ENCODE measurements around a stretch of chr3.

DNA sequence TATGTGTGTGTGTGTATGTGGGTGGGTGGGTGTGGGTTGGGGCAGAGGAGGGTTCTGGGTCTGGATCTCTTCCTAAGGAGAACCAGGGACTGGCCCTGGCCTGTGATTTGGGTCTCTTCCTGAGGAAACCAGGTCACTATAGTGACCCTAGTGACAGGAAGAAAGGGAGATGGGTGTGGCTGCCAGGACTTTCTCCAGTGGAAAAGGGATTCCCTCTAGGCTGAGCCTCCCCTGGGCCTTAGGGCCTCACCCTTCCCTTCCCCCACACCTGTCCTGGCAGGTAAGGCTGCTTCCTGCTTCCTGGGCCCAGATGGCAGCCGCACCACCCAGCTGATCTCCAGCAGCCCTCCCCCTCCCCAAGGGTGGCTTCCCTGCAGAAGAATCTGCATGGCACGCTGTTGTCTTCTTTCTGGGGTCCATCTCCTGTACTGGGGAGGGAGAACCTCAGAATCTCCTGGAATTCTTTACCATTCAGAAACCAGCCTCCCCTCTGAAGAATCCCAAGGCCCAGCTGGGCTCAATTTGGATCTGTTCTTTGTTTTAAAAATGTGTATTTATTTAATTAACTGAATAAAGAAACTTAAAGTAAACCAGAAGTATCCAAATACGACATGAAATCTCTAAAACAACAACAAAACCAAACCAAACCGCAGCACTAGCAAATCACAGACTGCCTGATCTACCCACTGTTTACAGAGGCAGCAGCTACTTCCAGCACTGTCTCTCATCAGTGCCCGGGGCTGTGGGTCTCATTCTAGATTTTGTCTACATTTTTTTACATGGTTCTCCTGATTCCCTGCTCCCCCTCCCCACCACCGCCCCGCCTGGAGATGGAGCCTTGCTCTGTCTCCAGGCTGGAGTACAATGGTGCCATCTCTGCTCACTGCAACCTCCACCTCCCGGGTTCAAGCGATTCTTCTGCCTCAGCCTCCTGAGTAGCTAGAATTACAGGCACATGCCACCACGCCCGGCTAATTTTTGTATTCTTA is 2.2 kb downstream of the FLNB start:
- RAMPAGE, long total RNA = no peak
- RRBS = no CpG with 5 or more reads among the region's 11 CpGs
PRO-cap:
- standard = no peak
- CoPRO, capped RNA only, 2 experiments = no peak in any of the 2 experiments
- CoPRO, capped and uncapped RNA, 2 experiments = no peak in any of the 2 experiments
- CoPRO, uncapped RNA only, 2 experiments = no peak in any of the 2 experiments
CAGE:
- cytosol, long polyA plus RNA = no peak
- long polyA plus RNA = no peak
- nucleolus, long total RNA = no peak
- nucleus, long polyA plus RNA = no peak

GRCh38 chr3:58025848-58026642 is 17.8 kb downstream of the FLNB start:
- RAMPAGE, long total RNA = no peak
- RRBS = no CpG with 5 or more reads among the region's 12 CpGs
PRO-cap:
- standard = no peak
- CoPRO, capped RNA only, 2 experiments = no peak in any of the 2 experiments
- CoPRO, capped and uncapped RNA, 2 experiments = no peak in any of the 2 experiments
- CoPRO, uncapped RNA only, 2 experiments = no peak in any of the 2 experiments
CAGE:
- cytosol, long polyA plus RNA = no peak
- long polyA plus RNA = no peak
- nucleolus, long total RNA = no peak
- nucleus, long polyA plus RNA = no peak

DNA sequence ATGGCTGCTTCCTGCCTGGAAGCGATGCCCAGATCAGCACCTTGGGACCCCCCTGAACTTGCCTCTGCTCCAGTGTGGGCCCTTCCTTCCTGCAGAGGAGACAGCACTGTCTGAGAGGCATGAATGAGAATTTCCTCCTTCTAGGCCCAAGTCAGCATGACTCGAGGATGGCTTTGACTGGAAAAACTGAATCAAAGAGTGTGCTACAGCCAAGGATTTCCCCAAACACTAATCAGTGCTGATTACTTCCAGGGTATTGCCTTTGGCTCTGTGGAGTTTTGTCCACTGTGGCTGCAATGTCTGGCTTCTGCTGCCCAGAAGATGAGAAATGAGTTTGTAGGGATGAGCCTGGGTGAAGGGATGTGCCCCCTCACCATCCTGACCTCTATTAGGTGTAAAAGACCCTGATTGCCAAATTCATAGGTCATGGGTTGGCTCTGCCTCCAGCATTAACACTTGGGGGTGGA is 36.5 kb downstream of the FLNB start:
- RAMPAGE, long total RNA = no peak
- RRBS = no CpG with 5 or more reads among the region's 2 CpGs
PRO-cap:
- standard = no peak
- CoPRO, capped RNA only, 2 experiments = no peak in any of the 2 experiments
- CoPRO, capped and uncapped RNA, 2 experiments = no peak in any of the 2 experiments
- CoPRO, uncapped RNA only, 2 experiments = no peak in any of the 2 experiments
CAGE:
- cytosol, long polyA plus RNA = no peak
- long polyA plus RNA = no peak
- nucleolus, long total RNA = no peak
- nucleus, long polyA plus RNA = no peak

- RAMPAGE, long total RNA = no peak
- RRBS = no CpG with 5 or more reads among the region's 4 CpGs
PRO-cap:
- standard = no peak
- CoPRO, capped RNA only, 2 experiments = no peak in any of the 2 experiments
- CoPRO, capped and uncapped RNA, 2 experiments = no peak in any of the 2 experiments
- CoPRO, uncapped RNA only, 2 experiments = no peak in any of the 2 experiments
CAGE:
- cytosol, long polyA plus RNA = no peak
- long polyA plus RNA = no peak
- nucleolus, long total RNA = no peak
- nucleus, long polyA plus RNA = no peak
Measured at GRCh38 chr3:58065704-58066026, 57.4 kb downstream of the FLNB start.

DNA sequence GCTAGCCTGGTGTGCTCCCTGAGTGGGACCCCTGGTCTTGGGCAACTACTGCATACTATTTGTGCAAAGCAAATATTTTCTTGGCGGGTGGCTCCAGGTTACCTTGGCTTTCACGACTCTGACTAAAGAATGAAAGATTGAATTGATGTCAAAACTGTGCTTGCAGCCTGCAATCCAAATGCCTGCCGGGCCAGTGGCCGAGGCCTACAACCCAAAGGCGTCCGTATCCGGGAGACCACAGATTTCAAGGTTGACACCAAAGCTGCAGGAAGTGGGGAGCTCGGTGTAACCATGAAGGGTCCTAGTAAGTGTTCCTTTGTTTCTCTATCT is 93.8 kb downstream of the FLNB start:
- RAMPAGE, long total RNA = no peak
- RRBS = 95% methylated on average over 5 of the region's 8 CpGs
PRO-cap:
- standard = no peak
- CoPRO, capped RNA only, 2 experiments = no peak in any of the 2 experiments
- CoPRO, capped and uncapped RNA, 2 experiments = no peak in any of the 2 experiments
- CoPRO, uncapped RNA only, 2 experiments = no peak in any of the 2 experiments
CAGE:
- cytosol, long polyA plus RNA = no peak
- long polyA plus RNA = no peak
- nucleolus, long total RNA = no peak
- nucleus, long polyA plus RNA = no peak

- RAMPAGE, long total RNA = no peak
- RRBS = no CpG with 5 or more reads among the region's 12 CpGs
PRO-cap:
- standard = no peak
- CoPRO, capped RNA only, 2 experiments = no peak in any of the 2 experiments
- CoPRO, capped and uncapped RNA, 2 experiments = no peak in any of the 2 experiments
- CoPRO, uncapped RNA only, 2 experiments = peak in 1 of 2 experiments; most common plus-strand start chr3:58170950 (in 1)
CAGE:
- cytosol, long polyA plus RNA = no peak
- long polyA plus RNA = no peak
- nucleolus, long total RNA = no peak
- nucleus, long polyA plus RNA = no peak
Measured at GRCh38 chr3:58170509-58171392, 40.0 kb downstream of the DNASE1L3 start.

DNA sequence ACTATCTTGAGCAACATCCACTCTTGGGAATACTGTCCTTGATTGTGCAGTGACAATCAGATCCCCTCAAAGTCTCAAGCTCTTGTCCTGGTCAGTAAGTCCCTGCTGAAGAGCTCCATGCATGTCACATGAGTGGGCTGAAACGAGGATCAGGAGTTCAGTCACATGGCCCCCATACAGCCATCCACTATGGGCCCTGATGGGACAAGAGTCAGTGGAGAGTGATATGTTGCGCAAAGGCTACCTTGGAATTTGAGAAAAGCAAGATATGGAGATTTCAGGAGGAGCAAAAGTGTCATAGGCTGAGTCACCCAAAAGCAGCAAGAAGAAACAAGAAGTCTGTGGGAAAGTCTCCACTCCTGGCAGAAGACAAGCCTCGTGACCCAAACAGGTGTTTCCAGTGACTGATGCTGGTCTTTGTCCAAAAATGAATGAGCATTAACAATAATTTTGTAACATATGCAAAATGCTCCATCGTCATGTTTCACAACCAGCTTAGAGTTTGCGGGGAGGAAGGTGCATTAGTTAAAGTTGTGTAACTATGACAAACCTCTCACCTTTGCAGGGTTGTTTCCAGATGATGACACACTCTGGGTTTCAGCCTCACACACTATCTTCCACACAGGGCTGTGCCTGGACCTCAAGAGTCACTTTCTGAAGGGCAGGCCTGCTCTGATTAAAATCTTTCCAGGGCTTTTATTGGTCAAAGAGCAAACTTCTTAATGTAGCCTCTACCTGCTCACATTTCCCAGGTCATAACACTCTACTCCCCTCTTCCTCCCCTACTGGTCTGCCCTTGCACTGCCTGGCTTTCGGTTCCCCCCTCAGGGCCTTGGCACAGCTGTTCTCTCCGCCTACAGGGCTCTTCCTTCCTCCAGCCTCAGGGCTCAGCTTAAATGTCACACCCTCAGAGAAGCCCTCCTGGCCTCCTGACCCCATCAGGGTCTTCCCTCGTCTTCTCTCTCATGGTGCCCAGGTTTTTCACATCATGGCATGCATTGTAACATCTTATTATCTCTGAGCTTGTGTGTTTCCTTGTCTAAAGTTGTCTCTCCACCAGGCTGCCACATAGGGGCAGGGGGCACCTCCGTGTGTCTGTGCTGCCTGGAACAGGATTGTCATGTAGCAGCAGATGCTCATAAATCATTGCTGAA is 4.0 kb upstream of the DNASE1L3 start:
- RAMPAGE, long total RNA = no peak
- RRBS = no CpG with 5 or more reads among the region's 9 CpGs
PRO-cap:
- standard = no peak
- CoPRO, capped RNA only, 2 experiments = no peak in any of the 2 experiments
- CoPRO, capped and uncapped RNA, 2 experiments = no peak in any of the 2 experiments
- CoPRO, uncapped RNA only, 2 experiments = no peak in any of the 2 experiments
CAGE:
- cytosol, long polyA plus RNA = no peak
- long polyA plus RNA = no peak
- nucleolus, long total RNA = no peak
- nucleus, long polyA plus RNA = no peak

- RAMPAGE, long total RNA = no peak
- RRBS = no CpG with 5 or more reads among the region's 13 CpGs
PRO-cap:
- standard = no peak
- CoPRO, capped RNA only, 2 experiments = no peak in any of the 2 experiments
- CoPRO, capped and uncapped RNA, 2 experiments = no peak in any of the 2 experiments
- CoPRO, uncapped RNA only, 2 experiments = no peak in any of the 2 experiments
CAGE:
- cytosol, long polyA plus RNA = no peak
- long polyA plus RNA = no peak
- nucleolus, long total RNA = no peak
- nucleus, long polyA plus RNA = no peak
Measured at GRCh38 chr3:58217347-58217806, 6.6 kb upstream of the DNASE1L3 start.

GRCh38 chr3:58236927-58237080 is 788 bp upstream of the ABHD6 start:
- RAMPAGE, long total RNA = no peak
- RRBS = no CpG with 5 or more reads among the region's 11 CpGs
PRO-cap:
- standard = no peak
- CoPRO, capped RNA only, 2 experiments = no peak in any of the 2 experiments
- CoPRO, capped and uncapped RNA, 2 experiments = no peak in any of the 2 experiments
- CoPRO, uncapped RNA only, 2 experiments = no peak in any of the 2 experiments
CAGE:
- cytosol, long polyA plus RNA = no peak
- long polyA plus RNA = no peak
- nucleolus, long total RNA = no peak
- nucleus, long polyA plus RNA = no peak

DNA sequence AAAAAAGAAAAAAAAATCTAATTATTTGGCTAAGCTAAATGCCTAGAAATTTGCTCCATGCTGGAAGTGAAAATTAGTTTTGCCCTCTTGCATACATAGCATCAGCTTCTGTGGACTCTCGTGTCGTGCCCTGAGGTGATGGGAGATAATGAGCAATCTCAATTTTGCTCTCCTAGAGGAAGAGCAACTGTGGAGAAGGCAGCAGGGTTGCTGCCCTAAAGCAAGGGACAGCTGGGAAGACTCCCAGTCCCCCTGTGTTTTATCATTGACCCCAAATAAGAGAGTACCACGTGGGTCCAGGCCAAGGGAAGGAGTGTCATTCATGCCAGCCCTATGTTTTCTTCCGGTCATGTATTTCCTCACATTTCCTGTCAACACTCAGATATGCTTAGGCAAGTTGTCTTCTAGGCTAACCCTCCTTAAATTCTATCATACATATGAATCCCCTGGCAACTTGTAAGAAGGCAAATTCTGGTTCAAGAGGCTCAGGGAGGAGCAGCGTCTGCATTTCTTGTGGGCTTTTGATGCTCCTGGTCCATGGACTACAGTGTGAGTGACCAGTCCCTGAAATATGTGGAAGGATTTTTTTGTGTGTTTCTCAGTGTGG is 32.1 kb upstream of the RPP14 start:
- RAMPAGE, long total RNA = no peak
- RRBS = no CpG with 5 or more reads among the region's 5 CpGs
PRO-cap:
- standard = no peak
- CoPRO, capped RNA only, 2 experiments = no peak in any of the 2 experiments
- CoPRO, capped and uncapped RNA, 2 experiments = no peak in any of the 2 experiments
- CoPRO, uncapped RNA only, 2 experiments = no peak in any of the 2 experiments
CAGE:
- cytosol, long polyA plus RNA = no peak
- long polyA plus RNA = no peak
- nucleolus, long total RNA = no peak
- nucleus, long polyA plus RNA = no peak

GRCh38 chr3:58355710-58356539 is 23.2 kb downstream of the PXK start:
- RAMPAGE, long total RNA = no peak
- RRBS = no CpG with 5 or more reads among the region's 8 CpGs
PRO-cap:
- standard = no peak
- CoPRO, capped RNA only, 2 experiments = no peak in any of the 2 experiments
- CoPRO, capped and uncapped RNA, 2 experiments = no peak in any of the 2 experiments
- CoPRO, uncapped RNA only, 2 experiments = no peak in any of the 2 experiments
CAGE:
- cytosol, long polyA plus RNA = no peak
- long polyA plus RNA = no peak
- nucleolus, long total RNA = no peak
- nucleus, long polyA plus RNA = no peak

- RAMPAGE, long total RNA = no peak
- RRBS = no CpG with 5 or more reads among the region's 3 CpGs
PRO-cap:
- standard = no peak
- CoPRO, capped RNA only, 2 experiments = no peak in any of the 2 experiments
- CoPRO, capped and uncapped RNA, 2 experiments = no peak in any of the 2 experiments
- CoPRO, uncapped RNA only, 2 experiments = no peak in any of the 2 experiments
CAGE:
- cytosol, long polyA plus RNA = no peak
- long polyA plus RNA = no peak
- nucleolus, long total RNA = no peak
- nucleus, long polyA plus RNA = no peak
Measured at GRCh38 chr3:58535834-58536563, 991 bp downstream of the ACOX2 start.

GRCh38 chr3:58564025-58565464 is 12.6 kb downstream of the FAM107A start:
- RAMPAGE, long total RNA = no peak
- RRBS = no CpG with 5 or more reads among the region's 15 CpGs
PRO-cap:
- standard = no peak
- CoPRO, capped RNA only, 2 experiments = no peak in any of the 2 experiments
- CoPRO, capped and uncapped RNA, 2 experiments = no peak in any of the 2 experiments
- CoPRO, uncapped RNA only, 2 experiments = no peak in any of the 2 experiments
CAGE:
- cytosol, long polyA plus RNA = no peak
- long polyA plus RNA = no peak
- nucleolus, long total RNA = no peak
- nucleus, long polyA plus RNA = no peak

- RAMPAGE, long total RNA = no peak
- RRBS = 26% methylated on average over 21 of the region's 48 CpGs
PRO-cap:
- standard = no peak
- CoPRO, capped RNA only, 2 experiments = no peak in any of the 2 experiments
- CoPRO, capped and uncapped RNA, 2 experiments = no peak in any of the 2 experiments
- CoPRO, uncapped RNA only, 2 experiments = no peak in any of the 2 experiments
CAGE:
- cytosol, long polyA plus RNA = no peak
- long polyA plus RNA = no peak
- nucleolus, long total RNA = no peak
- nucleus, long polyA plus RNA = no peak
Measured at GRCh38 chr3:58586777-58587294, 9.6 kb upstream of the FAM107A start.

- RAMPAGE, long total RNA = no peak
- RRBS = no CpG with 5 or more reads among the region's 10 CpGs
PRO-cap:
- standard = no peak
- CoPRO, capped RNA only, 2 experiments = no peak in any of the 2 experiments
- CoPRO, capped and uncapped RNA, 2 experiments = no peak in any of the 2 experiments
- CoPRO, uncapped RNA only, 2 experiments = no peak in any of the 2 experiments
CAGE:
- cytosol, long polyA plus RNA = no peak
- long polyA plus RNA = no peak
- nucleolus, long total RNA = no peak
- nucleus, long polyA plus RNA = no peak
Measured at GRCh38 chr3:58625982-58626466, 40.5 kb downstream of the FAM3D start.

DNA sequence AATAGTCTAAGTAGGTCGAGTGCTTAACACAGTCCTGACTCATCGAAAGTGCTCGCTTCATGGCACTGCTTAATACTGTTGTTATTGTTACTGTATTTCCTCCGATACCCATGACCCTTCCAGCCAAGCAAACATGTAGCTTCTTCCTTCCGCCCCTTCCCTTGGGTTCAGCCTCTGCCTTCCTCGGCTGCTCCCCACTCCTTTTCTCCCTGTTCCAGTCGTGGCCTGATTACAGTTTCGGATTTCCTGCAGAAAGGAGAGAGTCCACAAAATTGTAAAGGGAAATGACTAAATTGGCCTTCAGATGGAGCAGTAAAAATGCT is 37.8 kb downstream of the FAM3D start:
- RAMPAGE, long total RNA = no peak
- RRBS = no CpG with 5 or more reads among the region's 8 CpGs
PRO-cap:
- standard = no peak
- CoPRO, capped RNA only, 2 experiments = no peak in any of the 2 experiments
- CoPRO, capped and uncapped RNA, 2 experiments = no peak in any of the 2 experiments
- CoPRO, uncapped RNA only, 2 experiments = no peak in any of the 2 experiments
CAGE:
- cytosol, long polyA plus RNA = no peak
- long polyA plus RNA = no peak
- nucleolus, long total RNA = no peak
- nucleus, long polyA plus RNA = no peak

GRCh38 chr3:58670599-58671225 is 4.1 kb upstream of the FAM3D start:
- RAMPAGE, long total RNA = no peak
- RRBS = no CpG with 5 or more reads among the region's 8 CpGs
PRO-cap:
- standard = no peak
- CoPRO, capped RNA only, 2 experiments = no peak in any of the 2 experiments
- CoPRO, capped and uncapped RNA, 2 experiments = no peak in any of the 2 experiments
- CoPRO, uncapped RNA only, 2 experiments = no peak in any of the 2 experiments
CAGE:
- cytosol, long polyA plus RNA = no peak
- long polyA plus RNA = no peak
- nucleolus, long total RNA = no peak
- nucleus, long polyA plus RNA = no peak

GRCh38 chr3:58682836-58683446 is 16.4 kb upstream of the FAM3D start:
- RAMPAGE, long total RNA = no peak
- RRBS = no CpG with 5 or more reads among the region's 6 CpGs
PRO-cap:
- standard = no peak
- CoPRO, capped RNA only, 2 experiments = no peak in any of the 2 experiments
- CoPRO, capped and uncapped RNA, 2 experiments = no peak in any of the 2 experiments
- CoPRO, uncapped RNA only, 2 experiments = no peak in any of the 2 experiments
CAGE:
- cytosol, long polyA plus RNA = no peak
- long polyA plus RNA = no peak
- nucleolus, long total RNA = no peak
- nucleus, long polyA plus RNA = no peak